HT-29 (cell line): ENCODE data around the genes TM4SF1, PFN2 and SIAH2.

DNA sequence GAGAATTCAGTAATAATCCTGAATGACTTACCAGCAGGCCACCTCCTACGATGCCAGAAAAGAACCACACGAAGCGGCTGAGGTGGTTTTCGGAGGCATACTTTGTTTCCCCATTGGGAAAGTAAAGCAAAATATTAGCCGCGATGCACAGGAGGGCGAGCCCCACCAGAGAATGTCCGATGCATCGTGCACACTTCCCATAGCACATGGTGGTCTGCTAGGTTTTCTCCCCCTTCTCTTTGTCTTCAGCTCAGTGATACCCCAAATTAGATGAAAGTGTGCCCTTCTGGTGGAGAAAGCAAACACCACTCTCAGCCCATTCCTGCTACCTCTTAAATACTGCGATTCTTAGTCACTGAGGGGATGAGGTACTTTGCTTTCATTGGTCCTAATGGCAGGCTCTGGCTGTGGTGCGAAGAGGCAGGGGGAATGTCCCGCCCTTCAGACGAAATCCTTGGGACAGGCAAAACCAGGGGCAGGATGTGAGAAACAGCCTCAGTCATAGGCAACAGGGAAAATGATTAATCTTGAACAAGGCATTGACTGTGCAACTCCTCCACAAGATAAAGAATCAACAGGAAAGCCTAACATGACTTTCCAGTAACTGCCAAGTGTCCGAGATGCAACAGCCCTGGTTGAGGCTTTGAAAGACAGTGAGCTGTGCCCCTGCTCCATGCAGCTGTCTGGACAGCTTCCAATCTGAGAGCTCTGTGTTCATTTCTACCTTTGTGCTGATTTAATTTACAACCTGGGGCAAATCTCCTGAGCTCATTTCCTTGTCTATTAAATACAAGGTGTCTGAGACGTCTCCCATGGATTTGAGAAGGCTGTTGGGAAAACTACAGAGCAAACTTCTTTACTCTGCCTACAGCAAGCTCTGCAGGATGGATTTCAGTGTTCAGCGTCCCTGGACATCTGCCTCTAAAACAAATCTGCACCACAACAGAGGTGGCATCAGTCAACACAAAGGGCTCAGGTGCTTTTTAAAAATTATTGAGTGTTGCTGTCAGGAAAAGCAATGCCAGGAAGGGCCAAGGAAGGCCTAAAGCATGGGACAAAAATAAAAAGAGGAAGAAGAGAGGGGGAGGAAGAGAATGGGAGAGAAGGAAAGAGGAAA lies at the start of gene TM4SF1:
TSS of gene TM4SF1 (minus strand) at position 310 of the 1,117 bp plus-strand sequence.
- RAMPAGE, long total RNA, result start-site peak on the minus strand centred at position 300 of the sequence, 245 bp wide, 512 and 763 reads in 2 replicates

DNA sequence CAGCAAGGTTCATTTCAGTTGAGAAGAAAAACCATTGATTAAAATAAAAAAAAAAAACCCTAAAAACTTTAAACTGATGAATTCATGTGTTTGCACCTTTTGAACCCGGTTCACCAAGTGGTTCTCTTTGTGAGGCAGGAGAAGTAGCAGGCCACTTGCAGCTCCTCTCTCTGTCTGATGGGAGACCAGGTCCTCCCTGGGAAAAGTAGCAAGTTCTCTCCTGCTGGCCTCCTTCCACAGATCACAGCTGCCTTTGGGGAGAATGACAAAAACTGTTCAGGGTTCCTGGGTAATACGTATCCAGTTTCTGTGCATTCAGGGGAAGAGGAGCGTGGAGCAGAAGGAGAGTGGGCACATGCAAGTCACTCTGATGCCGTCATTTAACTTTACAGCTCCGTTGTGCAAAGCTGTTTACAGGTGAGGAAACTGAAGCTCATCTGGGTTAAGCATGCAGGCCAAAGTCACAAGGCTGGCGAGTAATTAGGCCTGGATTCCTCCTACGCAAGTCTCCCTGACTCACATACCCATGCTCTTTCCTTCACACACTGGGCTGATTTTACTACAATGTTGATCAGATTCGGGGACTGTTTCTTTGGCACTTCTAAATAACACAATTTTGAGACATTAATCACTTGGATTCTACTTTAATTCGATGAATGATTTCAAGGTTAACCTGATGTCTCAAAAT lies 7.4 kb upstream of the TM4SF1 start:
- RAMPAGE, long total RNA, result no peak

- RAMPAGE, long total RNA, result no peak
These were observed 899 bp downstream of the TM4SF4 start for GRCh38 chr3:149475043-149476148.

DNA sequence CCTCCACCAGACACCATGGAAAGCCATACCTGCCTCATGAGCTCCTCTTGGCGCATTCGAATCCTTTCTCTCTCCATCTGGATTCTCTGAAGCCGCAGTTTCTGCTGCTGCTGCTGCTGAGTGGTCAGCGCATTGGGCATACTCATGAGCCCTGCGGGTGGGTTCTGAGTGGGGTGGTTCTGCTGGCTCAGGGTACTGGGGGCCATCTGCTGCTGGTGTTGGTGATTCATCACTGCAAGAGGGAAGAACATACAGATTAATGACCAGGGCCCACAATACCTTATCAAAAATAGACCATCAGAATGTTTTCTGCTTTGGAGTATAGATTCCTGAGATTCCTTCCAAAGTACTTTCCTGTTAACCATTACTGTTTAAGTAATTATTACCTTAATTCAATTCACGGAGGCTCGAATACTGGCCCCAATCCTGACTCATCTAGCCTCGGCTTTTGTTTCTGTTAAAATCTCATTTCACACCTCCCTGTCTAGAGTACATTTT lies 67.9 kb downstream of the TM4SF4 start:
- RAMPAGE, long total RNA, result no peak

GRCh38 chr3:149566870-149567673 lies 90.8 kb downstream of the WWTR1 start:
- RAMPAGE, long total RNA, result no peak

DNA sequence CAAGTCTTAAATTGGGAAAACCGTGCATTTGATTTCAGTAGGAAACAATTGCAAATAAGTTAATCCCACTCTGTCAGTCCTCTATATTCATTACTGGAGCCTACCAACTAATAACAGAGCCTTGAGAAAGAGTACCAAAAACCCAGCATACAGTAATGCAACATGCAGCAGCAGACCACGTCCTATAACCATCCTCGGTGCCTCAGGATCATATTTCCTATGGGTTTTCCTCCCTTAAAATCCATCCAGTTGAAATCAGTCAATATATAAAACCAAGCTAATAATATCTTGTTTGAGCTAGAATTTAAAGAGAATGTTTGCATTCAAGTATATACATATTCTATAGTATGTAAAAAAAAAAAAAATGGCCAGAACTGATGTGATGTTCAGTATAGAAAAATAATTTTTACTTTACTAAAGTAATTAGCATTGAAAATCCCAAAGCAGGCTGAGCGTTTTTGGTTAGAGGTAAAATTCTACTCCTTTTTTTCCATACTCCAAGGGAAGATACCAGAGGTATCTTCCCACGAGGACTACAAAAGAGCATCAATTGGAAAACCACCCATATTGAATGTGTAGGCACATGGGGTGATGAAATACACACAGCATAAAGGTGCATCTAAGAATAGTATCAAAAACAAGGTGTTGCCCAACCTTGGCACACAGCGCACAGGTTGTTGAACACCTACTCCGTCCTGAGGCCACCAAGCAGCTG lies 31.5 kb downstream of the WWTR1 start:
- RAMPAGE, long total RNA, result no peak

DNA sequence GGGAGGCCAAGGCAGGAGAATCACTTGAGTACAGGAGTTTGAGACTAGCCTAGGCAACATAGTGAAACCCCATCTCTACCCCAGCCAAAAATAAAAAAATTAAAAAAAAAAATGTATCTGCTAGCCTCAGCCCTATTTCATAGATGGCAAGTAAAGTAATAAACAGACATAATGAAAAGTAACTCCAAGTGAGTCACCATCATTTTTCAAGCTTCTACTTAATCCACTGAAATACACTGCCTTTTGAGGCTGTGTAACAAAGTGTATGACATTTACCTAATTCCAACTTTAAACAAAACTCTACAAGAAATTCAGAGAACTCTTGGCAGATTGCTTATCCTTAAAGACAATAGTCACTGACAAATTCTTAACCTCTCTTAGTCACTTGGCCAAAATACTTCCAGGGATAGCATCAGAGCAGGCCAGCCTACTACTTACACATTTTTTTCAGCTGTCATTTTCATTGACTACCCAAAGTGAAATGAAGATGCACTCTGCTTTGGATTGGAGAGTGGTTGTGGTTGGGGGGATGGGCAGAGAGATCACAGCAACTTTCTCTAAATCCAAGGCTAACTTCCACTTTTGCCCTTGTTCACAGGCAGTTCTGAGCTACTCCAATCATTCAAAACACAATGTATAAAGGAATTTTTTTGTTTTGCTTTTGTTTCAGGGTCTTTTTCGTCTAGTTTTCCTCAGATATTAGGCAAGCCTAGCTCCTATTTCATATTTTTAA lies 3.6 kb downstream of the WWTR1 start:
- RAMPAGE, long total RNA, result no peak

DNA sequence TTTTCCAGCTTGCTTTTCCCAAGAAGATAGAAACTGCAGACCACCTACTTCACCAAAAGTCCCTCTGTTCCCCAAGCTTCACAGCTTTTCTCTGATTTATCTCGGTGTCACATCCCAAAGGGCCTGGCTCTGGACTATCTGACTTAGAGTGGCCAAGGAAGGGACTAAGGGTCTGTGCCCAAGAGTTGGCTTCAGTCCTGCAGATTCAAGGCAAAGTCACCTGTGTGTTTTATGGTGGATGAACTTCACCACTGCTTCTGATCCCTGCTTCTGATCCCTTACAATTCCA lies 1.5 kb downstream of the WWTR1 start:
- RAMPAGE, long total RNA, result no peak

DNA sequence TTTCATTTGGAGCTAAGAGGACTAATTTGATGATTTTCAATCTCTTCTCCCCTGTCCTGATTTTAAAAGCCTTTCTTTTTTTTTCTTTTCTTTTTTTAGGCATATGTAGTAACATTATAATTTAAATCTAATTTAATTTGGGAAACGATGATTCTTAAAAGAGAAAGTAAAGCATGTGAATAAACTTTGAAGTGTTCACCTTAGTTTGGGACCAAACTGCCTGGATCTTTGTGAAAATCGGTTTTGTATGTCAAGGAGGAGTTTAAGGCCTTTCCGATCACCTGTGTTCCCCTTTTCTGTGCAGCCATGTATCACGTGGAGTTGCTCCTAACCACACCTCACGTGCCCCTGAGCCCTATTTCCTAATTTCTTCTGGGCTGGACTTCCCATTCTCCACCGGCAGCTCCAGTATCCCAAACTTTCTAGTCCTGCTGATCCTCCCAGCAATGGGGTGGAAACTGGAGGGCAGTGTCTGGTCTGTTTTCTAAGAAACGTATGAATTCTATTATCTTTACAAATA lies 43.3 kb upstream of the WWTR1 start:
- RAMPAGE, long total RNA, result no peak

DNA sequence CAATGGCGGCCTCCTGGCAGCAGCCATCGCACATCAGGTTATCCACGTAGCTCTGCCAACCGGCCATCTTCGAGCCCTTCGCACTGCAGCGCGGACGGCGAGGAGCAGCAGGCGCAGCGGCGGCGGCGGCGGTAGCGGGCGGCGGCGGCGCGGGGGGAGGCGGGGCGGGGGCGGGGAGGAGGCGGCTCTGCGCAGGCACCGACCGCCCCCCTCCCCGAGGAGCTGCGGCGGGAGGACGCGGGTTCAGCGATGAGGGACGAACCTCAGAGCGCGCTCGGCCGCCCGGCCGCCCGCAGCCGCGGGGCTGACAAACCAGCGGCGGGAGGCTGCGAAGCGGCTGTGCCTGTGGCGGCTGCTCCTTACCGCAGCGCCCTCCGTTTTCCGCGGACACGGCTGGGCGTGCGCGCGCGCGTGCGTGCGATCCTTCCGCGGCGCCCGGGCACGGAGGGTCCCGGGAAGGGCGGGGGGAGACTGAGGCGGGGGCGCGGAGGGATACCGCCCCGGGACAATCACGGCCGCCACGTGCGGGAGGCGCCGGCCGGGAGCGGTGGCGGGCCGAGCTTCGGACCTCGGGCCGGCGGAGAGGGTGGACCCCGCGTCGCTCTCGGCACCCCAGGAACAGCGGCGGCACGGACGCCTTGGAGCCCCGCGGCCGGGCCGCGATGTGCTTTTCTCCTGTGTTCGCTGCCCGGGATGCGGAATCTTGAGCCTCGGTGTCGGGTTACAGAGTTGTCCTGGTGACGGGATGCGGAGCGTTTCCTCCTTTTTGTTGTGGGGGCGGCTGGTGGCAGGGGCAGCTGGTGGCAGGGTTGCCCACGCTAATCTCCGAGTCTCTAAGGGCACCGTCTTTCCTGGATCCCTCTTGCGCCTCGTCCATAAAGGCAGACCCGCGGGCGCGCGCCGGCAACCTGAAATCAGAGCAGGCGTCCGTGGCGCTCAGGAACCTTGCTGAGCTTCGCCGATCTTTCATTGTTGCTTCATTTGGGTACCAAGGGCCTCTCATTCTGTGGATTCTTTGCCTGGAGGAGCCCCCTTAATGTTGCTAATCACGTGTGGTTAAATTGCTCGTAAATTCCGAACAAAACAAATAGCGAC lies at the start of gene PFN2:
TSS of gene PFN2 (minus strand) at position 106 of the 1,095 bp plus-strand sequence.
- RAMPAGE, long total RNA, result no peak

DNA sequence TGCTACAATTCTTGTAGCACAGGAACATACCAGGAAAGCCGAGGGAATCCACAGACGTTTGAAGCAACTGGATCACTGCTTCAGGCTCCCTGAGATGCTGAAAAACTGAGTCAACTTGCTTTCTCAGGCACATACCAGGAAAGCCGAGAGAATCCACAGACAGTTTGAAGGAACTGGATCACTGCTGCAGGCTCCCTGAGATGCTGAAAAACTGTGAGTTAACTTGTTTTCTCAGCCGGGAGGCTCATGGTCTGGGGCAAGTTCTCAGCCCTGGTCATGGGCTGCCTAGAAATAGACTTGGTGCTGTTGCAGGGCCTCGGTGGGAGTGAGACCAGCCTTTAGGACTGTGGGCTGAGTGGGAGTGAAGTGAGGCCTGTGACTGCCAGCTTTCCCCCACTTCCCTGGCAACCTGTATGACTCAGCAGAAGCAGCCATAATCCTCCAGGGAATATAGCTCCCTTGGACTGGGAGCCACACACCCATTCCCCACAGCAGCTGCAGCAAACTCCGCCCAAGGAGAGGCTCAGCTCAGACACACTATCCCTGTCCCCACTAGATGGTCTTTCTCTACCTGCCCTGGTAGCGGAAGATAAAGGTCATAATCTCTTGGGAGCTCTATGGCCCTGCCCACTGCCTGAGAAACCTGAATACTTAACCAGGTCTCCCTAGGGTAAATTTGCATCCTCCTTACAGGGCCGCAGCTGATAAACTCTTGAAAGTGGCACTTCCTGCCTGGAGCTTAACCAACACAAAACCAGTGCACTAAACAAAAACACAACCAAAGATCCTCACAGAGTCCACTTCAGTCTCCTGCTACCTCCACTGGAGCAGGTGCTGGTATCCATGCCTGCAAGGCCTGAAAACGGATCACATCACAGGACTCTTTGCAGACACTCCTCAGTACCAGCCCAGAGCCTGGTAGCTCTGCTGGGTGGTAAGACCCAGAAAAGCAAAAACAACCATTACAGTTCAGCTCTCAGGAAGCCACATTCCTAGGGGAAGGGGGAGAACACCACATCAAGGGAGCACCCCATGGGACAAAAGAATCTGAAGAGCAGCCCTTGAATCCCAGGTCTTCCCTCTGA lies 52.1 kb upstream of the PFN2 start:
- RAMPAGE, long total RNA, result no peak

DNA sequence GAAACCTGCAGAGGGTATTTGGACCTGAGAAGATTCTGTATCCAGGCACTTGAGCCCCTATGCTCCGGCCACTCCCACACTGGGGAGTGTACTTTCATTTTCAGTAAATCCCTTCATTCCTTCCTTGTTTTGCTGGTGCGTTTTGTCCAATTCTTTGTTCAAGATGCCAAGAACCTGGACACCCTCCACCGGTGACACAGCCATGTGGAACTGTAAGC lies 68.3 kb upstream of the PFN2 start:
- RAMPAGE, long total RNA, result no peak

- RAMPAGE, long total RNA, result no peak
These were observed 166.5 kb upstream of the TSC22D2 start for GRCh38 chr3:150241636-150242020.

- RAMPAGE, long total RNA, result no peak
These were observed 153.7 kb upstream of the TSC22D2 start for GRCh38 chr3:150254303-150254890.

GRCh38 chr3:150428905-150429501 lies 20.9 kb downstream of the TSC22D2 start:
- RAMPAGE, long total RNA, result no peak

DNA sequence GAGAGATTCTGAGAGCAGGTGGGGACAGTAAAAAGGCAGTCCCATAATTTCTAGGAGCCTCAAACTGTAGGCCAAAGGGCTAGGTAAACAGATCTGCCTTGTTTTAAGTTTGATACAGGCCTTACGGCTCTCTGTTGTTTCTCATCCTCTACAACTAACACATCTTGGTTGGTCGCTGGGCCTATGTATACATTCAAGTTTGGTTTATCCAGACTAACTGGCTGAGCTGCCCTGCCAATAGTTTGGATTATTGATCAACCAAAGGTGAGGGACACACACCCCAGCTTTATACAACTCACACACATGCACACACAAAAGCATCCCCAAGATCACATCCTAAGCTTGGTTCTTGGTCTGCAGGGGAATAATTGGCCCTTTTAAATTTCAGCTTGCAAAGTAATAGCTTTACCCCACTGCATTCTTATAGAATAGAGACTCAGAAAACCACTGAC lies 3.0 kb downstream of the SIAH2 start:
- RAMPAGE, long total RNA, result no peak

DNA sequence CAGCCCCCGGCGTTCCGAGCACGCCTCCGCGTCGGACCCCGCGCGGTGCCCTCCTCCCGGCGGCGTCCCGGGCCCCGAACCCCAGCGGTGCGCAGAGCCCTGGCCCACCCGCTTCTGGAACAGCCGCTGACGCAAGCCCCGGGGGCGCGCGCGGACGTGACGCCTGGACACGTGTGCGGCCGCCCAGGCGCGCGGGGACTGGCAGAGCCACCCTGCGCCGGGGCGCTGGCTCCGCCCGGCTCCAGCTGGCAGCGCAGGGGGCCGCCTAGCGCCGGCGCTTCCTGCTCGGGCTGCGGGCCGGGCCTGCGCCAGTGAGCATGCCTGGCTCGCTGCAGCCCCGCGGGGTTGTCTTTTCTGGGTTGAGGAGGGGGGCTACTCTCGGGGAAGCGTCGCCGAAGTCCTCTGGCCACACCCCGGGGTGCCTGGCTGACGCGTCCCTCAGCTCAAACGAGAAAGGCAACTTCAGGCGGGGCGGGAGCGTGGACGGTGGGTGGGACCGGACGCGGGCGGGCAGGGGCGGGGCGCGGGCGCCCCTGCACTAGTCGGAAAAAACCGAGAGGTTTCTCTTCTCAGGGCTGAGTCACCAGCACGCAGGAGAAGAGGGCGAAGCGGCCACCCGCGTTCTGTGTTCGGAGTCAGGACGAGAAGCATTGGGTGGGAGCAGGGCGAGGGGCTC lies at the start of gene SIAH2:
TSS of gene SIAH2 (minus strand) at position 137 of the 676 bp plus-strand sequence.
- RAMPAGE, long total RNA, result no peak

GRCh38 chr3:150765526-150766793 lies 3.0 kb upstream of the SIAH2 start:
- RAMPAGE, long total RNA, result no peak

- RAMPAGE, long total RNA, result no peak
These were observed 287 bp downstream of the MED12L start for GRCh38 chr3:151085858-151086044.

DNA sequence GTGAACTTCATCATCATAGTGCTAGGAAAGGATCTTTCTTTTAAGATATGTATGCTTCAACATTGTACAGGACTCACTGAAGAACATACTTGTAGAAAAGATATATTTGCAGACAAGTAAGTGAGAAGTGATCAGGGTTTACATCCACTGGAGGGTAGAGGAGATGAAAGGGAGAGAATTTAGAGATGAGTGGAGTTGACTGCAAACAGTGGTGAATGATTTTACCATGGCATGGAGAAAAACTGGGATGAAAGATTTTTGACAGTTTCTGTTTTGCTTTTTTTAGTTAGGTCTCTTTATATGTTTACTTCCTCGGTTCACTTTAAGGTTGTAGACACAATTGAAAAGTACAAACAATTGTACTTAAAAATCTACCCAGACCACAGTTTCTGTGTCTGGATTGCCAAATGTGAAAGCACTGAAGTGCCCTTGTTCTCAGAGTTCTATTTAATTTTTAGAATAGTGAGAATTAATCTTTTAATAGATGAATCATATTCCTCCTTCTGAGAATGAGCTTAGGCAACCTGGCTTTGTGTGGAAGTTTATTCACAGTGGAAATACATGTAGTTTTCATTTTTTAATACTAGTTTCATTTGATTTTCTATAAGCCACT lies 1.6 kb upstream of the GPR171 start:
- RAMPAGE, long total RNA, result no peak